HT-29 (cell line): ENCODE measurements around a stretch of chr17.

- RAMPAGE, long total RNA: no peak
These were observed 125.9 kb downstream of the LGALS9B start for GRCh38 chr17:20341442-20341877.

DNA sequence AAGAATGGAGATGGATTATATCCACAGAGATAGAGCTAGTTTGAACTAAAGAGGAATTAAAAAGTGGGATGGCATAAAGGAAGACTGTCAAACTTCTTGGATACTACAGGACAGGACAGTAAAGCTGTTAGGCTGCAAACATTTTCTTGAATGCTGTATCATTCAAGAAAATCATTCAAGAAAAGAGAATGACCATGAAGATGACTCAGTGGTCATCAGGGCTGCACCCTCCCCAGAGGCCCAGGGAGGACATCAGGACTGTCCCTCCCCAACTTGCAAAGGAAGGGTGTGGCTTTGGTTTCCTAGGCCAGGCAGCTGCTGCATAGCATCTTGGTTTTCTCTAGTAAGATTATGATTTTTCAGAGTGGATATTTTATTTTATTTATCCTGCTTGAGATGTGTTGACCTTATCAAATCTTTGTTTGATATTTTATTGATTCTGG is 120.4 kb downstream of the USP22 start:
- RAMPAGE, long total RNA: no peak

DNA sequence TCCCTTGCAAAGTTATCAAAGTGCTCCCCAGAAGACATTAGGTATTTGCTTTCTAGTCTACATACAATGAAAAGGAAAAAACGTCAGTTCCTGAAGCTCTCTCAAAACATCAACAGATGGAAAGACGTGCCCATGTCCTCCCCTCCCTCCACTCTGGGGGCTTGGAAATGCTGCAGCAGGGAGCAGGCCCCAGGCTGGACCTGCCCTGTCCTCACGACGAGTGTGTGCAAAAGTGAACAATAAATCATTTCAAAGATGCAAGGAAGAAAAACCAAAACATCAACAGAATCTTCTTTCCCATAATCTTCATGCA is 118.5 kb downstream of the USP22 start:
- RAMPAGE, long total RNA: no peak

DNA sequence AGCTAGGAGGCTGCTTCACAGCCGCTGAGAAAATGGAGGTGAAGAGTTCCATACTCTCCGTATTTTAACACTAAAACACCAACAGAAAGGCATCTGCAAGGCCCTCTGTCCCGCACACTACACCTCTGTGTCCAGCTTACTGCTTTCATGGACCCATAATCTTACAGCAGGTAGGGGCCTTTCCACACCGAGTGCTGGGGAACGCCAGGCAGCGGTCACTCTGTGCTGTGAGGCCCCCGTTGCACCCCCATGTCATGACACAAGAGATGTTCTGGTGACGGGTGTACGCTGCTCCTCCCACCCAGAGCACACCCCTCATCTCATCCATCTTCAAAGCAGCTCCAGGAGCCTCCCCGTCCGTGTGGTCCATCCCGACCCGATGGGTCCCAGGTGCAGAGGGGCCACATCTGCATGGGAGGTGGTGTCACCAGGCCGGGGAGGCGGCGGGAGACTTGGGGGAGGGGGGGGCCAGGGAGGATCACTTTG is 40.3 kb downstream of the USP22 start:
- RAMPAGE, long total RNA: no peak

DNA sequence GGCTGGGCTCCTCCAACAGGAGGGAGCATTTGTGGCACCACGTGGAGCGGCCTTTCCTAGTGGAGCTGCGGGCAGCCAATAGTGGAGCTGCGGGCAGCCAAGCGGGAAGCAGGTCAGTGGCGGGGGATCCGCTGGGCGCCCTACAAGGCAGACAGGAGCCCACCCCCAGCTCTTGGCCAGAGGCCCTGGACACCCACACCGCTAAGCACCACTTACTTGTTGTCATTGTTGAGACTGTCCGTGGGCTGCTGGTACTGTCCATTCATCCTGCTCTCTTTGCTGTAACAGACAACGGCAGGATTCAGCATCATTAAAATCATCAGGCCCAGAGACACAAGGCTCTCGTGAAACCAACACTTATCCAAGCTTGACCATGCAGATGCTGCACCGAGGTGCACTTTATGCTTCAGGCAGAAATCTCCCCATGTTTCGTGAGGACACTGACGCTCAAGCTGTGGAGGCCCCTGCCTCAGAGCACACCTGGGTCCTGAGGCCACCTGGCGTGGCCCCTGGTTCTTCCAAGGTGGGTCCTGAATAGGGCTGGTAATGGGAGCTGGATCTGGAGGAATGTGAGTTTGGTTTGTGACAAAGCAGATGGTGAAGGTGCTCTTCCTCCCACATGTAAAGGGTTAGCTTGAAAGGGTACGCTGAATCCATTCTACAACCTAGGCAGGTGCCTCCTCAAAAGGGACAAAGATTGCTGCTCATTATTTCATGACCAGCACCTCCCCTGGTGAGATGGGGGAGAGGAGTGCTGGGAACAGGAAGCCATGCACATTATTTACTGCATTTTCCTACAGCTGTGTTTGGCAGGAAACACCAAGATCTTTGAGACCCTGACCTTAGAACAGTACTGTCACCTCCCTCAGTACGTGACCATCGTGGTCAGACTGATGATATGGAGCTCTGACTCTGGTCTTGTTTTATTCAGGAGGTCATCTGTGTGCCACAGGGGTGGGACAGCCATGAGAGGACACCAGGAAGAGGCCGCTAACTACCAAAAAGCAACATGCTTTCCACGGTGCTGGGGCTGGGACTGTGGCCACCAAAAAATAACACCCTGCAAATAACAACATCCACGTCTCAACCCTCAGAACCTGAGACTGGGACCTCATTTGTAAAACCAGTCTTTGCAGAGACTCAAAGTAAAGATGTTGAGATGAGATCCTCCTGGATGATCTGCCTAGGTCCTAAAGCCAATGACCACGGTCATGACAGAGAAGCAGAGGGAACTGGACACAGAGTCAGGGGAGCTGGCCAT is 37.7 kb downstream of the USP22 start:
- RAMPAGE, long total RNA: no peak

DNA sequence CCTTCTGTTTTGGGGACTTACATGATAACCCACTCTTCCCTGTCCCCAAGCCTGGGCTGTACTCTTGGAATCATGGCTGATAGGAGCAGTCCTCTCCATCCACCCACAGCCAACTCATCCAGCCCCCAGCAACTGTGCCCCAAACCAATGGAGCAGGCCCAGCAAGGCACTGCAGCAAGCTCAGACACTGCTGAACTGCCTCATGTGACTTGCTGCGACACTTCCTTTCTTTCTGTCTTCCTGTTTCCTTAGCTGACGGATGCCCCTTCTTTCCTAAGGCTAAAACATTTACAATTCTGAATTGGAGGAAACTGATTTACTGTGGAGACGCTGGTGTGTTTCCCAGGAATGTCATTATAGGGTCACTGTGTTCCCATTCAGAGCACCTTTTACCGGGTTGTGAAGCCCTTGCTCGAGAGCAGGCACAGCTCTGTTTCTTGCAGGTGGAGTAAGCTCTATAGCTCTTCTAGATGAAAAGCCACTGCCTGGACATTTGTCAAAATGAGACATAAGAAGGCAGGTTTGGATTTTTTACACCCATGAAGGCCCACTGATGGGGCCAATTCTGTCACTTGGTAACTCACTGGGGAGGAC is 27.5 kb downstream of the TMEM11 start:
- RAMPAGE, long total RNA: no peak

GRCh38 chr17:21200588-21201184 is 13.3 kb downstream of the TMEM11 start:
- RAMPAGE, long total RNA: no peak

DNA sequence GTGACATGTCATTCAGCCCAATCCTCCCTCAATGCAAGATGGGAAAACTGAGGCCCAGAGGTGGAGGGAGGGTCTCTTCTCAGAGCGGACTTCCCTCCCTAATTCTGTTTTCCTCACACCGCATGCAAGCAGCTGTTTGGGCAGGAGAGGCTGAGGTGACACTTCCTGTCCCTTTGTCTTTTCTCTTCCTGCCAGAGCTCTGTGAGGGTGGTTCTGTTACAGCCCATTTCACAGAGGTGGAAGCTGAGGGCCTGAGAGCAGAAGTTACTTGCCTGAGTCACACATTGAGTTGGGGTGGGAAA is 14.9 kb upstream of the NATD1 start:
- RAMPAGE, long total RNA: no peak

DNA sequence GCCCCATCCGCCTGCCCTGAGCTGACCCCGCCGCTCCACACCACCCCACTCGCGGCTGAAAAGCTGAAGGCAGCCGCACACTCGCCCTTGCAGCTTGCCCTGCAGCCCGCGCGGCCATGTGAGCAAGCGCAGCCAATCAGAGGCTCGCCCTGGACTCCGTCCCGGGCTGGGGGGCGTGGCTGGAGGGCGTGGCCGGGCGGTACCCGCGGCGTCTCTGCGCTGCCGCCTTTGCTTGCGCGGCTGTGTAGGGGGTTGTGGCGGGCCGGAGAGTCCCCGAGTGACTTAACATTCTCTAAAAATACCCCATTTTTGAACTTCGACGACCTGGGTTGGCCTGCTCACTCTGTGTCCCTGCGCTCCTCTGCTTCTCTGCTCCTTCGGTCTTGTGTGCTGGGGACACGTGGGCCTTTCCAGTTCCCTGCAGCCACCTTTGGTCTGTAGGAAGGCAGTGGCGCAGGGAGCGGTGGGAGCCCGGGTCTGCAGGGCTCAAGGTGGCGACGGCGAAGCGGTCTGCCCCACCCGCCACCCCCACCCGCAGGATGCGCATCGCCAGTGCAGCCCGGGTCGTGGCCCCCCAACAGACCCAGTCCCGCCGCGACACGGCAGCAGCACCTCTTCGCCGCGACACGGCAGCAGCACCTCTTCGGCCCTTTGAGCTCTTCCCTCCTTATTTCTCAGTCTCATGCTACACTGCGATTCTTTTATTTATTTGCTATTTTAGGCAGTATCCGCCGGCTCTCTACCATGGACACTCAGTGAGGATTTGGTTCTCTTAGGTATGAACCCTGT is 8.6 kb upstream of the MAP2K3 start:
- RAMPAGE, long total RNA: no peak

GRCh38 chr17:21310964-21311523 is 26.5 kb downstream of the MAP2K3 start:
- RAMPAGE, long total RNA: no peak

GRCh38 chr17:21512976-21513331 is 136.8 kb downstream of the KCNJ12 start:
- RAMPAGE, long total RNA: no peak

- RAMPAGE, long total RNA: no peak
These were observed 118.1 kb upstream of the KCNJ18 start for GRCh38 chr17:21574057-21574700.

DNA sequence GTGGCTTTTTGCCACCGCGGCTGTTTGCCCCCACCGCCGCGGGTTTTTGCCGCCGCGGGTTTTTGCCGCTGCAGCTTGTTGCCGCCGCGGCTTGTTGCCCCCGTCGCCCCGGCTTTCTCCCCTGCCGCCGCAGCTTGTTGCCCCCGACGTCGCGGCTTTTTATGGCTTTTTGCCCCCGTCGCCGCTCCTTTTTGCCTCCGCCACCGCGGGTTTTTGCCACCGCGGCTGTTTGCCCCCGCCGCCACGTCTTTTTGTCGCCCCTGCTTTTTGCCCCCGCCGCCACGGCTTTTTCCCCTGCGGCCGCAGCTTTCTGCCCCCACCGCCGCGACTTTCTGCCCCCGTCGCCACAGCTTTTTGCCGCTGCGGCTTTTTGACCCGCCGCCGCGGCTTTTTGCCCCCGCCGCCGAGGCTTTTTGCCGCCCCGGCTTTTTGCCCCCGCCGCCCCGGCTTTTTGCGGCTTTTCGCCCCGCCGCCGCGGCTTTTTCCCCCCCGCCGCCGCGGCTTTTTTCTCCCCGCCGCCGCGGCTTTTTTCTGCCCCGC is 149.6 kb downstream of the KCNJ18 start:
- RAMPAGE, long total RNA: no peak

DNA sequence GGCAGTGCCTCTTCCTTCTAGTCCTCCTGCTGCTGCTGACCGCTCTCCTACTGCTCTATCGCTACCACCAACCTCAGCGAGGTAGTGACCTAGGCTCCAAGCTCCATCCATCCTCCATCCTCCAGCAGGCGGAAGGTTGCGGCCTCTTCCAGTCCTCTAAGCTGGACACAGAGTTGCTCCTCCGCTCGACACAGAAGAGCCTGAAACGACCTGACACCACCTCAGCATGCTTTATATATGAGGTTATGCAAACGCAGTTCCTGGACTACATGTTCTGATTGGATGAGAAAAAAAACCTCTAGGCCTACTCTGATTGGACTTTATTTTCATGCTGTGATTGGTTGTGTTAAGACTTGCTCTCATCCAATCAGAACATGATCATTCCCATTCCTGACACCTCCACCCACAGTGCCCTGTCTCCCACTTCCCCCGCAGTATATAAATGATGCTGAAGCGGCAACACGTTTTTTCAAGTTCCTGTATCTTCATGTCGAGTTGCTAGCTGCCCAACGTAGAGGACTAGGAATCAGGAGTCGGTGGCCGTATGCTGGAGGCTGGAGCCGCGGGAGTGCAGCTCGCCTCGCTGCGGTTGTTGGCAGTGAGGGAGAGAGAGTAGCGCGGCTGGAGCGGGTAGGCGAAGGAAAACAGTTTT is 398.1 kb downstream of the KCNJ18 start:
- RAMPAGE, long total RNA: no peak

- RAMPAGE, long total RNA: no peak
These were observed 612.5 kb downstream of the KCNJ18 start for GRCh38 chr17:22304742-22305245.

DNA sequence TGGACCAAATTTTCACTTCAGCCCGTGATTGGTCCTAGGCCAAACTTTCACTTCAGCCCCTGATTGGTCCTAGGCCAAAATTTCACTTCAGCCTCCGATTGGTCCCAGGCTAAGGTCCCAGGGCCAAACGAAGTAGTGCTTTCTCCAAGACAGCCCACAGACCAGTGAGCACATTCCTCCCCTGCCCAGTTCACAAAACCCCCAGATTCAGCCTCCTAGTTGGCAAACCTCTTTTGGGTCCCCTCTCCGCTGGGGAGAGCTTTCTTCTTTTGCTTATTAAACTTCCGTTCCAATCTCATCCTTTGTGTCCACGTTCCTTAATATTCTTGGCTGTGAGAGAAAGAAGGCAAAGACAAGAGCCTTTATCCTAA is 631.0 kb downstream of the KCNJ18 start:
- RAMPAGE, long total RNA: no peak

DNA sequence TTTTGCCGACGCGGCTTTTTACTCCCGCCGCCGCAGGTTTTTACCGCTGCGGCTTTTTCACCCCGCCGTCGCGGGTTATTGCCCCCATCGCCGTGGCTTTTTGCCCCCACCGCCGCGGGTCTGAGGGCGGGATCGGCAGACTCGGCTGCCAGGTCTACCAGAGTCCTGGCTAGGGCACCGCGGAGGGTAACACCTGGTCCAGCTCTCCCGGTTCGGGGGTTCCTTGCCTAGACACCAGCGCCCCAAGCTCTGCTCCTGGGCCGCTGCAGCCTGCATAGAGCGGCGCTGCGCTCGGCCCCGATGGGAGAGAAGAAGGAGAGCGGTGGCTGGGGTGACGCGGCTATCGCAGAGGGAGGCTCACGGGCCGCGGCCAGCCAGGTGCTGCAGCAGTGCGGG is 562.5 kb upstream of the WSB1 start:
- RAMPAGE, long total RNA: no peak

- RAMPAGE, long total RNA: no peak
These were observed 54.9 kb upstream of the WSB1 start for GRCh38 chr17:27239016-27239504.

GRCh38 chr17:27256470-27256907 is 37.4 kb upstream of the WSB1 start:
- RAMPAGE, long total RNA: no peak

- RAMPAGE, long total RNA: no peak
These were observed 9.1 kb upstream of the WSB1 start for GRCh38 chr17:27284874-27285118.